ENCODE measurements around the genes TSR1, CLUH, CCDC92B and SPATA22.

DNA sequence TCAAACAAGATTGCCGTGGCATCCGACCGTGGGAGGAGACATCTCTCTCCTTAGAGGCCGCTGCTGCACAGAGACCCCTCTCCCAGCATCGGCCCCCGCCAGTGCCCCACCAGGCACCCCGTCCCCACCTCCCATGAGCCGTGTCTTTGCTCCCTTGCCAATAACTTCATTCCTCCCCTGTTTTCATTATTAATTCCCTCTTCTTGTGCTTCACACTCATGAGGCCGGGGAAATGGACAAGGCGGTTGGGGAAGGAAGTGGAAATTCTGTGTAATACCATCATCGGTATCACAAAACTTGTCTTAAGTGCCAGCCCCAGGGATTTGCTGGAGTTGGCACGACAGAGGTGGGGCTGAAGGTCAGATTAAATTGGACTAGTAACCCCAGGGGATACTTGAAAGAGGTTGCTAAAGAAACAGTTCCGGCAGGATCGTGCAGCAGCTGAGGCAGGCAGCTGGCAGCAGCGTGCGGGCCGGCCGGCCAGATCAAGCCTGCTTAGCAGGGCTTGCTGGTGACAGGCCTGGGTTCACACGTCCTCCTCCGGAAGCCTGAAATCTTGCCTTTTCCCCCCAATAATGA is 66.8 kb downstream of the RTN4RL1 start:
- PRO-cap: no peak

GRCh38 chr17:1977460-1977955 is 47.6 kb downstream of the RTN4RL1 start:
- PRO-cap: no peak

DNA sequence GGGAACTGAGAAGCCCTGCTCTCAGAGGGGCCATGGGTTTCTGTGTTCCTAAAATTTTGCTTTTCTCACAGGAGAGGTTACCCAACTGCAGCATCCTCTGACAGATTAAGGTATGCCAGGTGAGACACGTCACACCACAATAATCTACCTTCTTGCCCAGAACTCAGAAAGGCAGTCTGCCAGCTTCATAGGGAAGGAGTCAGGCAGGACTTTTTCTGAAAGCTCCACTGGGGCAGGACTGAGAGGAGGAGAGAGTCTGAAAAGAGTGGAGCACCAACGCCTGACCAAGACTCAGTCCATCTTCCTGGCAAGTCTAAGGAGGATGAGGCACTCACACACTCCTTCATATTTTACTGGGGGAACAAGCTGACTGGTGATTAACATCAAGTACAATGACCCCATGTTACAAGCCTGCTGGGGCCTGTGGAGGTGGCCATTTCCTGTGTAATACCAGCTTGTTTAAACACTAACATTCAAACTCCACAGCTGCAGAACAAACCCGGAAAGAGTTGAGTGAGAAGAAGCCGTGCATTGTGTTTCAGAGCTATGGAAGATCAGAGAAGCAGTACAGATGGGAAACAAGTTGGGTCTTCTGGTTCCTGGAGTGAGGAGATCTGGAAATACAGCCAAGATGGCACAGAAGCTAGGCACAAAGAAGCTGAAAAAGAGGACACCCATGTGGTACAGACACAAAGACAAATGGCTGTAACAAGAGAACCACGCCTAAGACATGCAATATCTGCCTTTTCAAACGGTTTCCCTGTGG is 122.4 kb downstream of the HIC1 start:
- PRO-cap: no peak

DNA sequence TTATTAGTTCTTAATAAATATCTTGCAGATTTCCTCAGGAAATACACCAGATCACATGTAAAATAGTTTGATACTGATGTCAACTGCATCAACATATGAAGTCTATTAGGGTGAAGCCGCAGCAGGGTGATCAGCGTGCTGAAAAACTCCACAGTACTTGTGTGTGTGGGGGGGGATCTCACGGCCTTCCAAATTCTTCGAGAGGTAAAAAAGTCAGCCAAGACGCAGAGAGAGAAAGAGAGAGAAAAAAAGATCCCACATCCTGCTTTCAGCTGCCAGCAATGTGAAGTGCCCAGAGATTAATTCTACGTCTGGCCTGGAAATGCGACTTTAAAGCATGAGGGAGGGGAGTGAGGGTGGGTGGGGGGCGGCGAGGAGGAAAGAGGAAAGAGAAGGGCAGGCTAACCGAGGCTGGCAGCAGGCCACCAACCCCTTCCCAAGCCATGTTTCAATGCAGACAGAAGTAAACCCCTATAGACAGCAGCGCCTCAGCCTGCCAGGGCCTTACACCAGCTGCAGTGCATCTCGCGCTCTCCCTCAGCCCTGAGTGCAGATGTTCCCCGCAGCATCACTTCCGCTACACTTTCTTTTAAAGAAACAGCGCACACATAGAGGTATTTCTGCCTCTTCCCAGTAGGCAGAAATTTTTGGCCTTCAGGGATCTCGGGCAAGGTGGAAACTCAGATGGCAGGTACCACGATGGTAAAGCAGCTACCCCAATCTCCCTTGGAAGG is 87.9 kb downstream of the SMG6 start:
- PRO-cap: unidirectional peak, plus-strand start at position 91 of the sequence; unidirectional peak, minus-strand start at position 549 of the sequence

GRCh38 chr17:2299608-2300931 is 3.5 kb downstream of the SMG6 start:
- PRO-cap: no peak

GRCh38 chr17:2335564-2335796 is 777 bp downstream of the TSR1 start:
- PRO-cap: no peak

DNA sequence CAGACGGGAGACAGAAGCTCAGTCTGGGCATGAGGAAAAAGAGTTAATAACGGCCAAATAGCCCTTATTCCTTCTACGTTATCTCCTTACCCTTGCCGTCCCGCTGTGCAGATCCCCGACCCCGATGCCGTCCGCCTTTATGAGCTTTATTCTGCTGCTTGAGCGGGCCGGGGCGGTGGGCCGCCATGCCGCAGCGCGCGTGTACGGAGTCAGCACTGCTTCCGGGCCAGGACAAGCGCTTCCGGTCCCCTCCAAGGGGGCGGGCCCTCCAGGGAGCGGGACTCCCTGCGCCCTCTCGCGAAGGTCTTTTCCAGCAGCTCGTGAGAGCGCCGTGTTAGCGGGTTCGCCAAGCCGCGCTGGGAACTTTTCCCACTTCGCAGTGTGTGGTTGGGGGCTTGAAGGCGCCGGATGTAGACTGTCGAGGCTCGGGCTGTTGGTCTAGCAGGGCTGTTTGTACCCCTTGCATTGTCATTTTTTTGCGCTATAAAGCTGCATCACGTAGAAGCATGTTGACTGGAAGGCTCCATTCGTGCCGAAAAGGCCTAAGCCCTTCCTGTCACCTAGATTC is at the start of gene TSR1:
TSR1 (minus strand) TSS at position 217 of the 568 bp plus-strand sequence.
- PRO-cap: bidirectional peak, plus-strand start at position 254 of the sequence, minus-strand start at position 203 of the sequence

GRCh38 chr17:2374827-2375338 is 26.0 kb downstream of the MNT start:
- PRO-cap: no peak

DNA sequence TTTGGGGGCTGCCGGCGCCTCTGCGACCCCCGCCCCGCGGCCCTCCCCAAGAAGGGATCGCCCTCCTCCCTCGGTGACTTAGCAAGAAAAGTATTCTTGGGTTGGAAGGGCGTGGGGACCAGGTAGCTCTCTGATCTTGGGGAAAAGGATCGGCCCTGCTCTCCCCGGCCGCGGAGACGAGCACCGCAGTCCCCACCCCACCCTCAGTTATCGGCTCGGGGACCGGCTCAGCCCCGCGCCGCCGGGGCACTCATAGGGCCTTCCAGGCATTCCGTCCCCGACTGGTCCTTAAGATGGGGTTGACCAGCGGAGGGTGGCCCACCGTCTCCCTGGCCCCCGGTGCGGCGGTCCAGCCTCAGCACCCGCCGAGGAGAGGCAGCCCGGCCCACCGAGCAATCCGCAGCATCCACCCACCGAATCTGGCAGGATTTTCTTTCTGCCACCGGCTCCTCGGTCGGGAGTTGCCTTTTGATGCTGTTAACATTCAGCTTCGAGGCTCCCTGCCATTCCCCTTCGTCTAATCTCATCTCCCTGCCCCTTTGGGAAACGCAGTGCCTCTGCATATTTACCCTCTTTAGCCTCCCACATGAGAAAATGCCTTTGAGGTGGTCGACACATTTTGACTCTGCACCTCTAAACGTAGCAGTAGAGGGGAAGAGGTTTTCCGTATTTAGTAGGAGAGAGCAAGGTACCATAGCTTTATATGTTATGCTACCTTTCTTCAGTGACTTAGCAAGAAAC is 989 bp downstream of the PAFAH1B1 start:
- PRO-cap: bidirectional peak, plus-strand start at position 93 of the sequence, minus-strand start outside the sequence

- PRO-cap: no peak
These were observed 2.2 kb downstream of the PAFAH1B1 start for GRCh38 chr17:2595498-2596219.

GRCh38 chr17:2685806-2686570 is 25.6 kb downstream of the CLUH start:
- PRO-cap: no peak

- PRO-cap: bidirectional peak, plus-strand start at chr17:2712012, minus-strand start at chr17:2711714
These were observed at the start of gene CLUH for GRCh38 chr17:2711426-2712089. Gene CLUH, minus strand, starts transcription at chr17:2711764.

GRCh38 chr17:2749294-2750377 is at the start of gene CCDC92B:
Gene CCDC92B, minus strand, starts transcription at chr17:2749652.
- PRO-cap: no peak

GRCh38 chr17:2813974-2815485 is 18.3 kb downstream of the RAP1GAP2 start:
- PRO-cap: no peak

- PRO-cap: no peak
These were observed 55.9 kb downstream of the RAP1GAP2 start for GRCh38 chr17:2851927-2852670.

DNA sequence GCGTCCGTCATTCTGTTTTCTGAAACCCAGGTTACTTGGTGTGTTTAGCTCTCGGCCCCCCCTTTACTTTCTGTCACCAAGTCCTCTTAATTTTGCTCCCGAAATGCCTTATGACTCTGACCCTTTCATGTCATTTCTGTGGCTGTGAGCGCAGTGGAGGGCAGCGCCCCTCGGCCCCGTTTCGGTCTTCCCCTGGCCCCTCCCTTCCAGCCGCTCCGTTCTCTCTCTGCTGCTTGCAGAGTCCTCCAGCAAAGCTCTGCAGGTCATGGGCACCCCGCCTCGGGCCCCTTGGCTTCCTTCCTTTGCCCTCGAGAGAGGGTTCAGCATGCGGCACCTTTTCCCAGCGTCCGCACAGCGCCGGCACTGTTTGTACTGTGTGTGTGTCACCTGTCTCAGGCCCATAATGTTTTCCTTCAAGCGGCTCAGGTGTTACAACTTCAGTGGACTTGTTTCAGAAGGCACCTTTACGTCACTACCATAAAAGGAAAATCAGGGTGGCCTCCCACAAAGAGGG is 98.5 kb downstream of the RAP1GAP2 start:
- PRO-cap: no peak

GRCh38 chr17:2975297-2975857 is 88.0 kb downstream of the OR1D5 start:
- PRO-cap: no peak

GRCh38 chr17:3416275-3416761 is 17.3 kb downstream of the OR1E2 start:
- PRO-cap: no peak

GRCh38 chr17:3471591-3471951 is at the start of gene SPATA22:
Gene SPATA22, minus strand, starts transcription at chr17:3471819.
- PRO-cap: no peak

GRCh38 chr17:3556833-3557241 is 775 bp downstream of the TRPV3 start:
- PRO-cap: no peak

All from parotid gland (tissue), 1 donor.